Right common carotid artery plus branches (tissue), 1 donor: ENCODE measurements around a stretch of chr4.

DNA sequence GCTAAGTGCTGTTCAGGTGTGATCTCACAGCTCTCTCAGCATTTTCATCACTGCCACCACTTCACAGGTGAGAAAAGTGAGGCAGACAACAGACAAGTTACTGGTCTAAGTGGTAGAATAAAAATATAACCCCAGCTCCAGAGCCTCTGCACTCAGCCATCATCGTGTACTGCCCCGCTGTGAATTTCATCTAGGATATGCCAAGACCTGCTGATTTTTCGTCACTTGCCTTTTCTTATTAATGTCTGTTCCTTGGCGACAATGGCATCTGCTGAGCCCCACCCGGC lies 236.6 kb downstream of the CBR4 start:
- PRO-cap = no peak

DNA sequence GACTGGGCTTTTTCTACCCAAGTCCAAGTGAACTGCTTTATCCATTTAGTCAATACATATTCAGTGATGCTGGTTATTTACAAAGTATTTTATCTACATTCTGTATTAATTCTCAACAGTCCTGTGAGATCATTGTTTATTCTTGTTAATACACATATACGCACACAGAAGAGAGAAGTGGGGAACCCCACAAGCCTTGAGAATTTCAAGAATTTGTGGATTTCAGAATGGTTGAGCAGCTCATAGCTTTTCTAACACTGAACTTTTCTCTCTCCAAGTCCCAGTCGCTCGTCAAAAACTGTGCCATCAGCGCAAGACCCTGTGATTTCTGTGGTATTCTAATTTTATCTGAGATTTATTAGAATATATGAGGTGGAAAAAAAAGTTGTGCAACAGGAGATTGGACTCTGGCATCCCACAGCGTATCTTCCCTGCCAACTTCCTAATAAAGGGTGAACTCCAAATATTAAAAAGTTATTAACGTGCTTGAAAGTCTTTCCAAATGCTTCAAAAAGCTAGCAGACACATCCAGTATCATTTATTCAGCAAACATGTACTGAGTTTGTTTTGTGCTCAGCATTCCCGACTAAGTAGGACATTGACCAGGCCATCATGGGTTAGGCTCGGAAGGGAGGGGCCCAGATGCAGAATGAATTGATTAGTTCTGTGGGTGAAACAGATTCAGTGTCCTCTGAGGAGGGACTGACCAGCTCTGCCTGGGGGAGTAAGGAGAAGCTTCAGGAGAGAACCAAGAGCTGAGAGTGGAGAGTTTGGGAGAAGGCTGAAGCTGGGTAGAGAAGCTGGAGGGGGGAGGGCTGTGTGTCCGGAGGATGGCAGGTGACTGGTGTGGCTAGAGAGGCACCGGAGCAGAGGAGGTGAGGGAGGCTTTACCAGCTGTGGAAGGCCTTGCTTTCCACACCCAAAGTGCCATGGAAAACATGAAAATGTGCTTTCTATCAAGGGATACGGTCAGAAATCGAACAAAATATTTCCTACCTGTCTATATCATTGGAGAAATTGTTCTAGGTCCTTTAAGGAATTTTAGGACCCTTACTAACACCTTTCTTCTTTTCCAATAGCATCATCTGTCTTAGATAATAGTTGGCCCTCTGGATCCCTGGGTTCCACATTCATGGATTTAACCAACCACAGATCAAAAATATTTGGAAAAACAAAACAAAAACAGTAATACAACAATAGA lies 165.4 kb downstream of the CBR4 start:
- PRO-cap = bidirectional peak, plus-strand start at position 579 of the sequence, minus-strand start at position 267 of the sequence

GRCh38 chr4:168868997-168869525 lies 141.0 kb downstream of the CBR4 start:
- PRO-cap = no peak

- PRO-cap = no peak
These were observed 83.9 kb downstream of the CBR4 start for GRCh38 chr4:168925993-168926690.

GRCh38 chr4:169034933-169035365 lies 24.9 kb upstream of the CBR4 start:
- PRO-cap = no peak

GRCh38 chr4:169069947-169070768 lies 60.1 kb upstream of the CBR4 start:
- PRO-cap = no peak

GRCh38 chr4:169080982-169081498 lies 71.0 kb upstream of the CBR4 start:
- PRO-cap = unidirectional peak, plus-strand start at chr4:169081289

GRCh38 chr4:169249577-169250113 lies 21.1 kb downstream of the SH3RF1 start:
- PRO-cap = no peak

GRCh38 chr4:169271460-169271853 lies 701 bp upstream of the SH3RF1 start:
- PRO-cap = no peak

GRCh38 chr4:169271854-169272140 lies 1.0 kb upstream of the SH3RF1 start:
- PRO-cap = no peak

GRCh38 chr4:169307740-169308053 lies 36.9 kb upstream of the SH3RF1 start:
- PRO-cap = no peak

DNA sequence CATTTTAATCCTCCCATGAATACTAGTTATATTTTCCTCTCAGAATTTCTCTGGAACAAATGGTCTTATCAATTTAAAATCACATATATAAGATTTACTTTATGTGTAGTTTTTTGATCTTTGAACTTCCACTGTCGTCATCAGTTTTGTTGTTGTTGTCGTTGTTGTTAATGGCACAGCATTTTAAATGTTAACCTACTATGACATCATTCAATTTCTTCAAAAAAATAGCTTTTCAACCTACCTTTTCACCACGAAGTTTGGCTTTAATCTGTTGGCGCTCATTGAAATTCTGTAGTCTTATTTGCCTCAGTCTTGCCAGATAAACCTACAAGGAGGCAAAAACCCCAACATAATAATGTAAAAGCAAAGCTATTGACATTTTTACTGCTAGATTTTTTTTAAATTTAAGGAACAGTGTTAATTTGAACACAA lies 104.4 kb downstream of the NEK1 start:
- PRO-cap = no peak

GRCh38 chr4:169510436-169511129 lies 101.8 kb downstream of the NEK1 start:
- PRO-cap = no peak

DNA sequence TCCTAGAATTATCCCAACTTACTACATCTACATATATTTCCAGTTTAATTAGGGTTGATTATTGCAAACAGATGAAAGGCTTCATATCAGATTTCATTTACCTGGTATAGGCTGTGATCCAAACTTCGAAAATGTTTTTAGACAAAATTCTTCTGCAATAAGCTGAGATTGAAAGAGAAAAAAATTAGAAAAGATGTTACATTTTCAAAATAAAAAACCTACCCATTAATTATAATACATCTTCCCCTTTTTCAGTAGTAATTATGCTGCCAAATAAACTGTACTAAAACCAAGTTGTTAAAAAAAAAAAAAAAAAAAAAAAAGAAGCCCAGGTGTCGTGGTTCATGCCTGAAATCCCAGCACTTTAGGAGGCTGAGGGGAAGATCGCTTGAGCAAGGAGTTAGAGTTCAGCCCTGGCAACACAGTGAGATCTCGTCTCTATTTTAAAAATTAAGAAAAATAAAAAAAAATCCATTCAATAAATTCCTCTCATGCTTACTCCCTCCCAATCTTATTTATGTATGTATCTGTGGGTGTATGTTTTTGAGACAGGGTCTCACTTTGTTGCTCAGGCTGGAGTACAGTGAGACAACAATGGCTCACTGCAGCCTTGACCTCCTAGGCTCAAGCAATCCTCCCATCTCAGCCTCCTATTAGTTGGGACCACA lies 31.5 kb downstream of the NEK1 start:
- PRO-cap = no peak

DNA sequence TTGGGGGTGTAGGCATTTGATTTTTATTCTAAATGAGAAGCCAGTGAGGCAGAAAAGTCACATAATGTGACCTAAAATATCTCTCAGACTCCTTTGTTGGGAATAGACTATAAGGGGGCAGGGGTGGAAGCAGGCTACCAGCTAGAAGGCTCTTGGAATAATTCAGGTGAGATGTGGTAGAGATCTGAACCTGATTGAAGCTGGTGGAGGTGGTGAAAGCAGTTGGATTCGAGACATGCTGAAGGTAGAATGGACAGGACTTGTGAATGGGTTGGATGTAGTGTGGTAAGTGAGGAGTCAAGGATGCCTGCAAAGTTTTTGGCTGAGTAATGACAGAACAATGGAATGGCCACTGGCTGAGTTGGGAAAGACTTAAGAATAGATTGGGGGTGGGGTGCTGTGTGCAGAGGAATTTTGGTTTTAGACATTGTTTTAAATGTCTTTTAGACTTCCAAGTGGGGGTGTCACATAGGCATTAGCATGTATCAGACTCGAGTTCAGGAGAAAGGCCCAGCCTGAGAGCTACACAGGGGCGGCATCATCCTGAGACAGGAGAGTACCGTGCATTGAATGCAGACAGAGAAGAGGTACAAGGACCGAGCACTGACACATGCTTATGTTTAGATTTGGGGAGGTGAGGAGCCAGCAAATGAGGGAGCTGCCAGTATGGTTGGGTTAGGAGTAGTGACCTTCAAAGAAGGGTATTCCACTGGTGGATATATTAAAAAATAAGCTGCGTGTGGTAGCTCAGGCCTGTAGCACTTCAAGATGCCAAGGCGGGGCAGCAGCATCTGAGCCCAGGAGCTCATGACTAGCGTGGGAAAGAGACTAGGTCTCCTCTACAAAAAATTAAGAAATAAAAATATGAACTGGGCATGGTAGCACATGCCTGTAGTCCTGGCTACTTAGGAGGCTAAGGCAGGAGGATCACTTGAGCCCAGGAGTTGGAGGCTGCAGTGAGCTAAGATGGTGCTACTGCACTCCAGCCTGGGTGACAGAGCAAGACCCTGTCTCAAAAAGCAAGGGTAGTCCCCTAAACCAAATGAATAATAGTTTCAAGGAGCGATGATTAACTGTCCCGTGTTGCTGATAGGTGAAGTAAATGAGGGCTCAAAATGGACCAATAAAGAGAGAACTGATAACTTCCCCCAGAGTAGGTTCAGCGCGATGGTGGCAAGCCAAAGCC lies 33.2 kb downstream of the HPF1 start:
- PRO-cap = no peak

DNA sequence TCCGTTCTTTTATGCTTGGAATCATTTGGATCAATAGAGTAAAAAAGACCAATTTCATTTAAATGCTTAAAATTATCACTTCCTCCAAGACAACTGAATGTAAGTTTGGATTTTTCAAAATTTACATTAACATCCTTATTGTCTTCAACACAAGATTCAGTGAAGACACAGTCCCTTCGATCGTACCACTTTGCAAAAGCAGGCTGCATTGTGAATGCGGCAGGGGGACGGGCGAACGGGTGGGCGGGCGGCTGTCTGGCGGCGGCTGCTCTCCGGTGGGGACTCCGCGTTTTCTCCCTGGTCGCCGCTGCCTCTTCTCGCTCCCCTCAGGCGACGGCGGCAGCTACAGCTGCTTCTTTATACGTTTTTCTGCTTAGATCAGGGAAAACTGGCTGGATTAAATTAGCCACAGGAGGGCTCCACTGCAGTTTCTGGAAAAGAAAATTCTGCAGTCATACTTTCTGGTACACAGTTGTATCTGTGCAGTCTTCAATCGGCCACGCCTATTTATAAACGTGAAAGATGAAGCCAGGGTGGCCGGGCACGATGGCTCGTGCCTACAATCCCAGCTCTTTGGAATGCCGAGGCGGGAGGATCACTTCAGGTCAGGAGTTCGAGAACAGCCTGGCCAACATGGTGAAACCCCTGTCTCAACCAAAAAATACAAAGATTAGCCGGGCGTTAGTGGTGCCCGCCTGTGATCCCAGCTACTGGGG lies 33.9 kb upstream of the HPF1 start:
- PRO-cap = no peak

GRCh38 chr4:172028071-172028404 lies 214.8 kb downstream of the GALNTL6 start:
- PRO-cap = no peak

GRCh38 chr4:172155945-172156541 lies 342.8 kb downstream of the GALNTL6 start:
- PRO-cap = no peak

- PRO-cap = no peak
These were observed 205.0 kb upstream of the GALNT7 start for GRCh38 chr4:172963613-172964006.

DNA sequence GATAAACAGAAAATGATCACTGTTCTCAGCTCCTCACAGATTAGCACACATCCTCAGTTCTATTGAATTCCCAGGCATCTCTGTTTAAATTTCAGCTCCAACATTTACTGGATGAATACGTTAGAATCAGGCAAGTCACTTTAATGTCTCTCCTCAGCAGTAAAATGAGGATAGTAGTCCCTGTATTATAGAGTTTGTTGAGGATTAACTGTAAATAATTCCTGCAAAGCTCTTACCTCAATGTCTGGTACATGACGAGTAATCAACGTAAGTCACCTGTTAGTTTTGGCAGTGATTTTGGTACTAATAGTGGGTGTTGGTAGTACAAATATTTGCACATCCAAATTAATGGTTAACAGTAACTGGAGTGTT lies 189.8 kb upstream of the GALNT7 start:
- PRO-cap = no peak